ENCODE measurements around a stretch of chr17.

GRCh38 chr17:77235288-77235887, 45.9 kb upstream of the SEPTIN9 start:
- RRBS: 4% methylated on average over 4 of the region's 14 CpGs

DNA sequence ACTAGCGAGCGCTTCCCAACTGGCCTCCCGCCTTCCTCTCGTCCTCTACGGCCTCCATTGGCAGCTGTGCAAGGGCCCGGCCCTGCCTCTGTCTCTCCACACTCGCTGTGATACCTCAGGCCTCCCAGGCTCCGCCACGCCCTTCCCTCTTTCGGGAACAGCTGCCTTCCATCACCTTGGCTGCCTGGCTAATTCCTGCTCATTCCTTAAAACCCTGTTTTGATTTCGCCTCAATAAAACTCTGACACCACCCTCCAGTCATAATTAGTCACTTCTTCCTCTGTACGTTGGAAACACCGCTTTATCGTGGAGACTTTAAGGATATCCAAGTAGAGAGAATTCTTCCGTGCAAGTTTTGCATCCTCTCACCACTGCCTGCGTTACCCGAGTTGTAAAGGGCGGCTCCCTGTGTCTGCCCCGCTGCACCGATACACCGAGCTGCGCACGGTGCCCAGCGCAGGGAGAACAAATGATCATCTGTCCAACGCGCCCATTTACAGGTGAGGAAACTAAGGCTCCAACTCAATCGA, 927 bp upstream of the SEPTIN9 start:
- RRBS: no CpG with 5 or more reads among the region's 27 CpGs

DNA sequence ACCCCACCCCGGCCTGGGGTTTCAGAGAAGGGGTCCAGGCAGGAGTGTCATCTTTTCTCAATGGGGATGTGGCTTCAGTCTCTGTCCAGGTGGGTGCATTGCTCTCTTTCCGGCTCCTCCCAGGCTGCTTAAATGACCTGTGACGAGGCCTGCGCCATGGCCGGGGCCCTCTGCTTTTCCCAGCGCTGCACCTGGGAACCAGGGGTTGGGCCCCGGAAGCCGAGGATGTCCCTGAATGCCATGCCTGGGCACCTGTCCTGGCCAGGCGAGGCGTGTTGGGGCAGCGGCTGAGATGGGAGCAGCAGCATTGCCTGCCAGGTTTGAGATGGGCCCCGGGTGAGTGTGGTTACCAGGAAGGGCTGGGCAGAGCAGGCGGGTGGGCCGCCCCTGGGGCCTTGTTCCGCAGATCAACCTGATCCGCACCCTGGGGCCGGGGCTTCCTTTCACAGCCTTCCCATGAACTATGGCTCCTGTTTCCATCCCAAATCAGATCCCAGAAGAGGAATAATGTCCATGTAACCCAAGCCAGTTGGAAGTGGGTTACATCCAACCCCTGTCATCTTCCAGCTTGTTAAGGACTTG, 6.9 kb downstream of the SEPTIN9 start:
- RRBS: 40% methylated on average over 6 of the region's 17 CpGs

GRCh38 chr17:77405571-77405887, 124.2 kb downstream of the SEPTIN9 start:
- RRBS: no CpG with 5 or more reads among the region's 8 CpGs

- RRBS: 31% methylated on average over 6 of the region's 18 CpGs
These were observed 146.3 kb downstream of the SEPTIN9 start for GRCh38 chr17:77427431-77428177.

- RRBS: 6% methylated on average over 8 of the region's 39 CpGs
These were observed 170.7 kb downstream of the SEPTIN9 start for GRCh38 chr17:77451658-77452709.

GRCh38 chr17:77657087-77657609, 301.4 kb upstream of the TNRC6C start:
- RRBS: no CpG with 5 or more reads among the region's 14 CpGs

- RRBS: no CpG with 5 or more reads among the region's 12 CpGs
These were observed 261.7 kb upstream of the TNRC6C start for GRCh38 chr17:77696660-77697250.

DNA sequence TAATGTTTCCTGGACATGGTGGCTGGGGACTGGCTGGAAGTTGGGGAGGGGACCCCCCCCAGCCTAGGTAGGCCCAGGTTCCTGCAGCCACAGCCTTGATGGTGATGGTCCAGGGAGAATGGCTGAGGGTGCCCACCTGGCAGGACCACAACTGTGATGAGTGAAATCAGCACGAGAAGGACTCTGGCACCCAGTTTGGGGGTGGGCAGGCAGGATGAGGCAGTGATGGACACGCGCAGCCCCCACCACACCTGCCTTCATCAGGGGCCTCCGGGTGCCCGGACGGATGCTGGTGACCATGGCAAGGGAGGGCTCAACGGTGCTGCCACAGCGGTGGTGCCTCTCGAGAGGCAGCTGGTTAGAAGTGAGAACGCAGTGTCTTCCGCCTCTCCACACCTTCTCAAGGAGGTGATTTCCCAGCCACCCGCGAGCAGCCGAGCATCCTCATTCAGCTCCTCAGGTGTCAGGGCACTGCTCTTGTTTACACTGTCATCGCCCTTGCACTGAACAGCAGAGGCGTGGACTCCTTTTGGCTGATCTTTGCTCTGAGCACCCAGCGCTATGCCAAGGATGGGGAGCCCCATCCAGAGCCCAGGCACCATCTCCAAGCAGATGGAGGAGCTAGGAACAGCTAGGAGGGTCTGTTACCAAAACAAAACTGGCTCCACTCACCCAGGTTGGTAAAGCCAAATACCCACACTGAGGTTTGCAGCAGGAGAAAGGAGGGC, 174.5 kb upstream of the TNRC6C start:
- RRBS: no CpG with 5 or more reads among the region's 17 CpGs

- RRBS: no CpG with 5 or more reads among the region's 21 CpGs
These were observed 155.7 kb upstream of the TNRC6C start for GRCh38 chr17:77802598-77803436.

DNA sequence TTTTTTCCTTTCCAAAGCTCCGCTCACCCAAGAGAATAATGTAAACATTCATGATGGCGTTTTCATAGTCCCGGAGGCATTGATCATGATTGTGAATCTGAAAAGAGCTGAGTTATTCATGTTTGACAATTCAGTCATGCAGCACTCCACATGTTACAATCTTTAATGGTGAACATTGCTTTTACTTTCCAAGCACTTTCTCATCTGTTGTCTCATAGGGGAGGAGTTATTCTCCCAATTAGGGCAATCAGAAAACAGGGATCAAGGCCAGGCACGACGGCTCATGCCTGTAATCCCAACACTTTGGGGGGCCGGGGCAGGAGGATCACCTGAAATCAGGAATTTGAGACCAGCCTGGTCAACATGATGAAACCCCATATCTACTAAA, 70.2 kb upstream of the TNRC6C start:
- RRBS: no CpG with 5 or more reads among the region's 6 CpGs

GRCh38 chr17:77935215-77935795, 23.2 kb upstream of the TNRC6C start:
- RRBS: no CpG with 5 or more reads among the region's 13 CpGs

GRCh38 chr17:77957247-77958351, 904 bp upstream of the TNRC6C start:
- RRBS: 2% methylated on average over 36 of the region's 88 CpGs

GRCh38 chr17:78049644-78050649, 78.6 kb downstream of the TMC6 start:
- RRBS: no CpG with 5 or more reads among the region's 14 CpGs

GRCh38 chr17:78093455-78093745, 35.2 kb downstream of the TMC6 start:
- RRBS: no CpG with 5 or more reads among the region's 5 CpGs

- RRBS: 95% methylated on average over 7 of the region's 20 CpGs
These were observed 6.0 kb downstream of the TMC6 start for GRCh38 chr17:78122393-78123036.

DNA sequence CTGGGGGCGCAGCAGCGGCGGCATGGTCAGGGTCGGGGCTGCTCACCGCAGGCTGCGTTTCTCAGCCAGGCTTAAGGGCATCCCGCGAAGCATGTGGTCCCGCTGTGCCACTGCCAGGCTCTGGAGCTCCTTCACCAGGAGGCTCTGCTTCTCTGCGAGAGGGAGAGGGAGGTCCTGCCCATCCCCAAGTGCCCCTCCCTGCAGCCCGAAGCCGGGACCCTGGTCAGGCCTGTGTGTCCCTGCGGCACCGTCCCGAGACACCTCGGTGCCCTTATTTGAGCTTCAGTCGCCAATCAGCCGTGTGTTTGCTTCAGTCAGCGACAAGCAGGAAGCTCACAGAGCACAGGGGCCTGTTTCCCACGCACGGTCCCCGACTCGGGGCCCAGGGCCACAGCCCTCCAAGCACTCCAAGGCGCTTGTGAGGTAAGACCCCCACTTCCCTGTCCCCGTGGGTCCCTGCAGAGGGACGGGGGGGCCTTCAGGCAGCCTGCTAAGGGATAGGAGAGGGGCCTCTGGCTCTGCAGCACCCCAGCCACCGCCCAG, 3.4 kb downstream of the TMC6 start:
- RRBS: no CpG with 5 or more reads among the region's 27 CpGs

GRCh38 chr17:78129028-78129498, 508 bp upstream of the TMC6 start:
- RRBS: no CpG with 5 or more reads among the region's 13 CpGs

DNA sequence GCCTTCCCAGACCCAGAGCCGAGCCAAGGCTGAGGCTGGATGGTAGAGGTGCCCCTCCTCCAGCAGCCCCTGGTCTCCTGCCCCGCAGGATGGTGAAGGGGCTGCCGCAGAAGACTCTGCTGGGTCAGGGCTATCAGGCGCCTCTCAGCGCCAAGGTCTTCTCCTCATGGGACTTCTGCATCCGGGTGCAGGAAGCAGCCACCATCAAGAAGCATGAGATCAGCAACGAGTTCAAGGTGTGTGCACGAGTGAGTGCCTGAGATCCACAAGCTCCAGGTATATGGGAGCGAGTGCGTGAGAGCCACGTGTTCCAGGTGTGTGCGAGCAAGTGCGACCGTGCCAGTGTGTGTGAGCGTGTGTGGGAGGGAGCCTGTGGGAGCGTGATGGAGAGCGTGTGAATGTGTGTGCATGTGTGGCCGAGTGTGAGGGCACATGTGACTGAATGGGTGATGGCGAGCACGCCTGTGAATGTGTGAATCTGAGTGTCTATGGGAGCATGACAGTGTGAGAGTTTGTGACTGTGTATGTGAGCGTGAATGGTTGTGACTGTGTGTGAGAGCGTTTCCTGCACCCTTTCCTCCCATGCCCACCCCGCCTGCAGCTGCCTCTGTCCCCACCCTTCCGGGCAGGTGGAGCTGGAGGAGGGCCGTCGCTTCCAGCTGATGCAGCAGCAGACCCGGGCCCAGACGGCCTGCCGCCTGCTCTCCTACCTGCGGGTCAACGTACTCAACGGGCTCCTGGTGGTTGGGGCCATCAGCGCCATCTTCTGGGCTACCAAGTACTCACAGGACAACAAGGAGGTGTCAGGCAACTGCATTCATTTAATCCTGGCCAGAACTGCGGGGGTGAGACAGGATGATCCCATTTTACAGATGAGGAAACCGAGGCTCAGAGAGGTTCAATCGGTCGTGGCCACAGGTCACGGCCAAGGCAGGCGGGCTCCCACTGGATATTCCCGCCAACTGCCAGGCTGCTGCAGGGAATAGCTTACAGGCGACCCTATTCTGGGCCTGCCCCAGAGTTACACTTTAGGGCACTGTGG, 3.5 kb downstream of the TMC8 start:
- RRBS: 19% methylated on average over 4 of the region's 41 CpGs

DNA sequence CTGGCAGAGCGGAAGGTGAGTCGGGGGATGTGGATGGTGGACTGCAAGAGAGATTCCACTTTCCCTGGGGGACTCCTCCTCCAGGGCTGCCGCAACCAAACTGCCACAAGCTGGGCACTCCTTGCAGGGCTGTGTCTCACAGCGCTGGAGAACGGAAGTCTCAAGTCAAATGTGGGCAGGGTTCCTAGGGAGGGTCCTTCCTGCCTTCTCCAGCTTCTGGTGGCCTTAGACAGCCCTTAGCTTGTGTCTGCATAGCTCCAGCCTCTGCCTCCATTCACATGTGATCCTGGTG, 11.4 kb upstream of the BIRC5 start:
- RRBS: no CpG with 5 or more reads among the region's 5 CpGs